Gastroesophageal sphincter (tissue), 4 donors: ENCODE measurements around the genes RUNX1 and CBR3.

DNA sequence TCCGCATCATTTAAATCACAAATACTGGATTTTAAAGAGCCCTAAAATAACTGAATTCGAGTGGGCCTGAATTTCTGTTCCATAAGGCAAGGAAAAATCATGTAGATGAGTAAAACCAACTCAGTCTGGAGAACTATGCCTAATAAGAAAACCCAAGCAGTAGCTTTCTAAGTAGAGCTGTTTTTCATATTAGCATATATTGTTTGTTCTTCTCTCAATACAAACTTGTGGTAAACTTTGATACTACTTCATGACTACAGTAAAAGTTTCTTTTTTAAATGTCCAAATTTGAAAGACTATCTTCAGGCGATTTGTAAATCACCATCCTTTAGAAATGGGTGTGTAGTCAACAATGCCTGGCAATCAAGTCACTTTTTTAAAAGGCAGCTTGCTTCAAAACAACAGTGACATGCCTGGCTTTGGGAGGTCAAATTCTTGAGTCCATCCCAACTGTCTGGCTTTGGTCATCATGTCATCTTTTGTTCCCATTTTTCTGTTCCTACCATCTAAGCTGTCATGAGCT lies 156.0 kb downstream of the CLIC6 start:
- PRO-cap = no peak
- RAMPAGE, long total RNA, 4 experiments = no peak in any of the 4 experiments

DNA sequence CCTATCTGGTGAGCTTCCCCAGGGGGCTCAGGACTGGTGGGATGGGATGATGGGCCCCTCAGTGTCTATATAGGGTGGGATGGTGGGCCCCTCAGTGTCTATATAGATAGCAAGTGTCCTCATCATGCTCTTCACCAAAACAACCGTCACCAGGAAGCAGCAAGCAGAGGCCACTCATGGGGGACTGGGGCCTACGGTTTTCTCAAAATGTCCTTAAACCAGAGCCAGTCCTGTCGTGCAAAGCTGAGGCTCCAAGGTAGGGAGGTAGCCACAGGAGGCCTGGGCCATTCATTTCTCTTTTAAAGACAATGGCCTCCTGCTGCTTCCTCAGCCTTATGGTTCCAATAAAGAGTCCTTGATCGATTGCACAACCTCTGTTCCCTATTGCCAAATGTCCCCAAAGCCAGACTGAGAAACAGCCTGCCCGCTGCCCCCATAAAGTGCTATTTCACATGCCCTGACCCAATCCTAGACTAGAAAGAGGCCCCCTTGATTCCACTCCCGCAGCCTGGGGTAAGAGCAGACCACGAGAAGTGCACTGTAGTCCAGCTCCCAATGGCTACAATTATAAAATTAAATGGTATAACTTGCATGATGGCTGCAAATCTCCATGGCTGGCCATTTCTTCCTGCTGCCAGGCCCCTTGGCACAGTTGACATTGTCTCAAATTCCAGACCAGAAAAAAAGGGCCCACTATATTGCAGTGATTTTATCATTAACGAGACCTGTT lies 166.7 kb downstream of the CLIC6 start:
- PRO-cap = no peak
- RAMPAGE, long total RNA, 4 experiments = no peak in any of the 4 experiments

- PRO-cap = no peak
- RAMPAGE, long total RNA, 4 experiments = no peak in any of the 4 experiments
Observed at GRCh38 chr21:34838908-34839740, 170.3 kb downstream of the CLIC6 start.

DNA sequence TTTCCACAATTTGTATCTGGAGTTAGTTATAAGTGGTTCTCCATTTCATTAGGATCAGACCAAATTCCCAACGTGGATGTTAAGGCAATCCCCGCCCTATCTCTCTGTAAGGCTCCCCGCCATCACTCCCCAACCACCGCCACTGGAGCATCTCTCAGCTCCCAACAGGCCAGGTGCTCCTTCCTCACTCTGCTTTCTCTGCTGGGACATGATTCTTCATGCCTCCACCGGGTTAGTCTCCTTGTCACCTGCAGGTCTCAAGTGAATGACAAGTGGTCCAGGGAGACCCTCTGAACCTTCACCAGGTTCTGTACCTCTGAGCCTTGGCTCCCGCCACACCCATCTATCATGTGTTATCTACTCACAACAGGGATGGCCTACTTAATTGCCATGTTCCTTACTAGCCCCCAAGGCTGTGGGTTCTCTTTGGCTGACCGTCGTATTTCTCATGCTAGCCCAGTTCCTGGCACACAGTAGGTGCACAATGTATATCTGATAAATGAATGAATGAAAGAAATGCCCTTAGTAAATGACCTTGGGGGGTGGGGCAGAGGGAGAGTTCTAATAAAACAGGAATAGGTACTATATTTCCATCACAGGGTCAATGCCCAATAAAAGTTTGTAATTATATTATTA lies 180.6 kb downstream of the RUNX1 start:
- PRO-cap = no peak
- RAMPAGE, long total RNA, 4 experiments = no peak in any of the 4 experiments

- PRO-cap = no peak
- RAMPAGE, long total RNA, 4 experiments = no peak in any of the 4 experiments
Observed at GRCh38 chr21:34876008-34877026, 172.8 kb downstream of the RUNX1 start.

DNA sequence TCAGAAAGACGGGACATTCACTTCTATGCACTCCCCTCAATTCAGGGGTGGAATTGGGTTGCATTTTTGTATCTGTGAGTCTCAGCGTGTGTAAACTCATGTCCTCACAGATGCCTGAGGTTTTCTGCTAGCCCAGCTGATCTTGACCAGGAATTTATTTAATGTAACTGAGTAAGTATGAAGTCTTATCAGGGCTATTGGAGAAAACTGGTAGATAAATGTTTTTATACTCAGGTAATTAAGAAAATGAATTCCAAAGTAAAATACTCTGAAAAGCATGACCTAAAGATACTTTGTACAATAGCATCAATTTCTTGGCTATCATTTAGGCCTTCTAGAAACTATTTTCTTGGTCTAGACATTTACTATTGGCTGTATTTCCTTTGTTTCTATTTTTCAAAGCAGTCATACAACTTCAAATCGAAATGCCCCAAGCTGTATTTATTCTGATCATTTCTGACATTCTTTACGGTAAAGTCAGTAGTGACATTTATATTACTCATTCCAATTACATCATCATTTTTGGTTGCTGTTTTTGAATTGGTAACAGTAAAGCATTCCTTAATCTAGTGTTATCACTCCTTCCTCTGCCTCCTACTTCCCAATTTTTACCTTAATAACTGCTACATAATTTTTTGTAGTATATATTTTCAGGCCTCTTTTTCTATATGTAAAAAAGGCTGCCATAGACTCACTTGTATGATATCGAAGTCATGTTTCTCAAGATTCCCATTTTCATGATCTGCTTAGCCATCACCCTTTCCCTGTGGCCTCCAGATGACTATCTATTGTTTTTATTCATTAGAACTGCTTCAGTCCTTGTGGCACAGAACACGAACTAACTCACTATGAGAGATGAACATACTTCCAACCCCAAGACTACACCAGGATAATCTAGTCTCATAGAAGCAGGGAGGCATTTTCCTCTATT lies 167.3 kb downstream of the RUNX1 start:
- PRO-cap = no peak
- RAMPAGE, long total RNA, 4 experiments = no peak in any of the 4 experiments

DNA sequence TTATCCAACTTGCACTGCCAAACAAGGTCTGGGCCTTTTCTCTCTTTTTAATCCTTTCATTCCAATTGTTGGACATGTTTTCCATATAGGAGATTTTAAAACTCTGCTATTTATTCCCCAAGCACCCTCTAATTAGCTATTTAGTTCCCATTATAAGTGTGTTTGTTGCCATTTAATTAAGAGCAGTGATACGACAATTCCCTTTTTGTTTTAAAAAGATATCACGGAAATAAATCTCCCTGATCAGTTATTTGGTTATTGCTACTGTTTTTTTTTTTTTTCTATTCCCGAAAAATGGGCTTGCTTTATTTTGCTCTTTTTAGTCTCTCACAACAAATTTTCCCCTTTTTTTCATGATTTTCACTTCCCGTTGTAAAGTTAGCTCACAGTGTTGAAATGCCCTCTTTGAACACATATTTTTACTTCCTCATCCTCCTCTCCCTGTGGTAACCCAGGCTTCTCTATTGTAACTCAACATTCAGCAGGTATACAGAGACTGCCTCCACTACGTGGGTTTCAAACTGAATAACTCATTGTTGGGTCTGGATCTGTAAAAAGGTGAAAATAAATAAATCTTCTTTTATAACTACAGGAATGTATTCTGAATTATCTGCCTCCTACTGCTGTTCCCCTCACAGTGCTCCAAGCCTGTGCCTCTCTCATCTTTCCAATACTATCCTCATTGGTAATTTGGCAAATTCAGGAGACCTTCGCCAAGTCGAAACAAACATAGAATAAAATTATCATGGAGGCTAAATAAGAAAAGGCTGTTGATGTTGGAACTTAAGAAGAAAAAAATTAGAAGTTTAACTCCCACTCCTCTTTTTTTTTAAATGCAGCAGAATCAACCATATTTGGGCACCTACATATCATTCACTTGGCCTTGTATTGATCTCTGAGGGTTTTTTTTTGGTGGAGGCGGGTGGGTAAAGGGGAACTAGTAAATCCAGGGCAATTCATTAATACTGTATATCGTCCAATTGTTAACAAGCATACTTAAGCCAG lies 166.4 kb downstream of the RUNX1 start:
- PRO-cap = no peak
- RAMPAGE, long total RNA, 4 experiments = no peak in any of the 4 experiments

- PRO-cap = no peak
- RAMPAGE, long total RNA, 4 experiments = no peak in any of the 4 experiments
Observed at GRCh38 chr21:34933872-34934587, 115.1 kb downstream of the RUNX1 start.

DNA sequence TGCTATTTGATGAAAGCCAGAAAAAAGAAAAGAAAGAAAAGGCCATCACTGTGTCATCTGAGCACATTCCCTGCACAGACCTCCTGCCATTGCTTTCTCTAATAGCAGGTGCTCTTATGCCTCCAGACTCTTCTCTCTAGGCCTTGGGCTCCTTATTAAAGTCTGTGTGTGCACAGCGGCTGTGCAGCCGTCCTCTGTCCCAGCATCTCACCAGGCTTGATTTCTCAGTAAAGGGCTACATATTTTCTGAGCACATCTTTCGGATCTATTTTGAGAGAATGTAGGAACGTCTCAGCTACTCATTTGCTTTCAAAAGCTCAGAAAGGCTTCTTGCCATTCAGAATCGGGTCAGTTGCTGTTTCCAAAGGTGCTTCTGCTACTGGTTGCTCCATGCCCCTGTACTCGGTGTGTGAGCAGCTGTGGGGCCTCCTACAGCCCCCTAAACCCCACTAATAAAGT lies 4.5 kb downstream of the RUNX1 start:
- PRO-cap = no peak
- RAMPAGE, long total RNA, 4 experiments = no peak in any of the 4 experiments

DNA sequence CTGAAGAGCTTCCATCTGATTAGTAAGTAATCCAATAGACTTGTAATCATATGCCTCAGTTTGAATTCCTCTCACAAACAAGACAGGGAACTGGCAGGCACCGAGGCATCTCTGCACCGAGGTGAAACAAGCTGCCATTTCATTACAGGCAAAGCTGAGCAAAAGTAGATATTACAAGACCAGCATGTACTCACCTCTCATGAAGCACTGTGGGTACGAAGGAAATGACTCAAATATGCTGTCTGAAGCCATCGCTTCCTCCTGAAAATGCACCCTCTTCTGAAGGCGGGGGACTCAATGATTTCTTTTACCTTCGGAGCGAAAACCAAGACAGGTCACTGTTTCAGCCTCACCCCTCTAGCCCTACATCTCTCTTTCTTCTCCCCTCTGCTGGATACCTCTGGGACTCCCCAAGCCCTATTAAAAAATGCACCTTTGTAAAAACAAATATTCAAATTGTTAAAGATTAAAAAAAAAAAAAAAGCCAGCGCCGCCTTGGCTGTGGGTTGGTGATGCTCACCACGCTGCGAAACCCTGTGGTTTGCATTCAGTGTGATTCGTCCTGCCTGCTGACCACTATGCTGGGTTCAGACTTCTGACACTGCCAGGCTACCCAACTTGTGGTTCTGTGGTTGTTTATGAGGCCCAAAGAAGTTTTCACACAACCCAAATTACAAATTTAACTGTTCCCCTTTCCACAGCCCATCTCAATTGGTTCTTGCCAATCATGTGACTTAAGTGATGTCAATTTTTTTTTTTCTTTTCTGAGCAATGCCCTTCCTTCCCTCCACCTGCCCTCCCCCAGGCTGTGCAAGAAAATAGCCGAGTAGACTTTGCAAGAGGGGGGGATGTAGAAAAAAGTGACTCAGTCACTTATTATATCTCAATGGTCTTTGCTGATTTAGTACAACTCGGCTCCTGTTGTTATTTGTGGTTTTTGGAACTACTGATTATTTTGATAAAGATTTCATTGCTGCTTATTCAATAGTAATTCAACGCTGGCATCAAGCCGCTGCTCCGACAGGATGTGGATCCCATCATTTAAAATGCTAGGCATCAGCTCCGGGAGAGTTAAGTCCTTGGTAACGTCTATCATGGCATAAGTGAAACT lies at the start of gene RUNX1:
Gene RUNX1 (minus strand): TSS at position 655 of the 1,111 bp plus-strand sequence.
- PRO-cap = unidirectional peak, minus-strand start at position 209 of the sequence; unidirectional peak, minus-strand start at position 580 of the sequence; unidirectional peak, minus-strand start at position 630 of the sequence
- RAMPAGE, long total RNA, 4 experiments = start-site peak on the minus strand in 1 of 4 experiments, centred at position 654 of the sequence, 18 reads per replicate

DNA sequence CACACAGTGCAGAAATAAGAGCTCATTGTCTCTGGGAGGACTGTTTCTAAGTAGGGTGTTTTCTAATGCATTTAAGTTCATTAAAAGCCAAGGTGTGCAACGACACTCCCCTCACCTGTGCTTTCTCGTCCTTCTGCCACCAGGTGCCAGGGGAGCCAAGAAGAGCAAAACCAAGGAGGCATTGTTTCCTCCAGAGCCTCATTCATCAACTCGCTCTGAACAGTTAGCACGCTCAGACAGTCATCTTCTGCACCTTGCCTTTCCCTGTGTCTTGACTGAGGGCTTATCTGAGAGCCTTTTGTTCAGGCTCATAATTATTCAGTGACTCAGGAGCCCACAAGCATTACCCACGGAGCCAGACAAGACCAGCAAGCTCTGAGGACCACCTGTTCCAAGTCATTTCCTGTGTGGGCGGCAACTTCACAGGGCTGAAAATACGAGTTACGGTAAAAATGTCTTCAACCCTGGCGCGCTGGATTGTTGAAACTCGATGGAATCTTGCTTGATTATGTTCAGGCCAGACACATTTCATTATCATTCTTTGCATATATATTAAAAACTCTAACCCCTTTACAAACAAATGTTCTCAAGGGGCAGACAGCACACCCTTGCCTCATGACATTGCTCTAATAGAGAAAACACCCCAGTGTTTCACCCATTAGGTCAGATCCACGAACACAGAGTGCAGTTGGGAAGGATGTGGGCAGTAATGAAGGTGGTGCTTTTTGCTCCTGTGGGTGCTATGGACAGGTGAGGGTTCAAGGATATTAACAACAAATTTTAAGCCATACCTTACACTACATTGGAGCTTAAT lies 89.7 kb upstream of the RUNX1 start:
- PRO-cap = no peak
- RAMPAGE, long total RNA, 4 experiments = no peak in any of the 4 experiments

DNA sequence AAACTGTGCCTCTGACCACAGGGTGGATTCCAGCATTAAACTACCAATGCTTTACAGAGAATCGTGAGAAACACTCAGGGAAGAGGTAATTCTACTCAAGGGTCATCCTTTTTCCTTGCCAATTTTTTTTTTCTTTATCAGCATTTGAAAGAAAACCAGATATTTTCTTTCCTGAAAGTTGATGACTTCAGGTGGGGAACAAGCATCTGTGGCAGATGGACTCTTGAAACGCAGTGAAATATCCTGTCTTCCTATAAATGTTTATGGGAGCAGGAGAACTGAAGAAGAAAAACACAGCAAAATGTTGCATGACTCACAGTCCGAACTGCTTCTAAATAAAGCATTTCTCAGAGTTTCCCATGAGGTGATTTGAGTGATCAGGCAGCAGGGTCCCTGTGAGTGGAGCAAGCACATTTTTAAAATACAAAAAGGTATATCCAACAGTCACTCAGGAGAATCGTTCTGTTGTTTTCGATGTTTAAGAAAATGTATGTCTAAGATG lies 154.2 kb upstream of the RUNX1 start:
- PRO-cap = no peak
- RAMPAGE, long total RNA, 4 experiments = no peak in any of the 4 experiments

DNA sequence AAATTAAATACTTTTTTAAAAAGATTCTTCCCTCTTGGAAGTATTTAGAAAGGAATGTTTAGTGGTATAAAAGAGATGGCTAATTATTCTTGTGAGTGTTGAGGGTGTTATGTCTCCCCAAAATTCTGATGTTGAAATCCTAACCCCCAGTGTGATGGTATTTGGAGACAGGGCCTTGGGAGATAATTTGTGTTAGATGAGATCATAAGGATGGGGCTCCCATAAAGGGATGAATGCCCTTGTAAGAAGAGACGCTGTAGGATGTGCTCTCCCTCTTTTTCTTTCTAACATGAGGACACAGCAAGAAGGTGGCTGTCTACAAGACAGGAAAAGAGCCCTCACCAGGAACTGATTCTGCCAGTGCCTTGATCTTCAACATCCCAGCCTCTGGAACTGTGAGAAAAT lies 308.3 kb upstream of the RUNX1 start:
- PRO-cap = no peak
- RAMPAGE, long total RNA, 4 experiments = no peak in any of the 4 experiments

DNA sequence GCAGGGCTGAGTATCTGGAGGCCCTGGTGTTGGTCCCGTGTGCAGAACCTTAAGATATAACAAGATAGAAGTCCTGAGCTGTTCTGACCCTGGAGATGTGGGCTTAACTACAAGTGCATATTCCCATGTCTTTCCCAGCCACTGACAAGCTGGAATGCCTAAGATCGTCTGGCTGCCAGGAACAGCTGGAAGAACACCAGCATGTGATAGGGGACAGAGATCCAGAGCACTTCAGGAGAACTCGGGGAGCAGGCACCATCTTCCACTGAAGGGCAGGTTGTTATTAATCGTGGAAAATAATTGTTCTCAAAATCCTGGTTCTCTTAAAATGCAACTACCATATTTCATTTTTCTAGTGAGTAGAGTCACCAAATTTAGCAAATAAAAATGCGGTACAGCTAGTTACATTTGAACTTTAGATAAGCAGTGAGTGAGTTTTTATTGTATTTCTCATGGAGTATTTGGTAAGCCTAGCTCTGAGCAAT lies 420.0 kb upstream of the RUNX1 start:
- PRO-cap = no peak
- RAMPAGE, long total RNA, 4 experiments = no peak in any of the 4 experiments

GRCh38 chr21:35508537-35509057 lies 459.5 kb upstream of the RUNX1 start:
- PRO-cap = unidirectional peak, minus-strand start at chr21:35508690
- RAMPAGE, long total RNA, 4 experiments = no peak in any of the 4 experiments

- PRO-cap = no peak
- RAMPAGE, long total RNA, 4 experiments = no peak in any of the 4 experiments
Observed at GRCh38 chr21:35528471-35529180, 479.5 kb upstream of the RUNX1 start.

DNA sequence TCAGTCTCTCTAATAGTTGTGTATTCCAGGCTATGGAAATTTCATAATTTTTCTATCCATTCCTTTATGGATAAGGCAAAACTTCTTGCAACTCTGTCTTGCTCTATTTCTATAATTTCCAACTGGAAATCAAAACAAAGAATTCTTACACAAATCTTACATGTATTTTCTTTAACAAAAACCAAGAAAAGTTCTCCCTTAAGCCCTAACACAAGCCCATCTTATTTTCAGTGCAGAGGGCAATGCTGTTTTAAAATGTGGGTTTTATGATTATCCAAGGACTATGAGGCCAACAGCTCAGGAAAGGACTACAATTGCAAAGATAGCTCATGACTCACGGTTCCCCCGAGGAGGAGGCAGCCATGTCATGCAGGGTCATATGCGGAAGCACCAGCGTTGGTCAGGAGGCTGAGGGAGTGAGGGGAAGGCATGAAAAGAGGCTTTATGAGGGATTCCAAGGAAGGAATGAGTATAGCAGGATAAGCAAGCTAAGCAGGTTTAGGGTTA lies 495.3 kb downstream of the SETD4 start:
- PRO-cap = no peak
- RAMPAGE, long total RNA, 4 experiments = no peak in any of the 4 experiments

- PRO-cap = no peak
- RAMPAGE, long total RNA, 4 experiments = no peak in any of the 4 experiments
Observed at GRCh38 chr21:35981650-35982000, 78.7 kb downstream of the SETD4 start.

DNA sequence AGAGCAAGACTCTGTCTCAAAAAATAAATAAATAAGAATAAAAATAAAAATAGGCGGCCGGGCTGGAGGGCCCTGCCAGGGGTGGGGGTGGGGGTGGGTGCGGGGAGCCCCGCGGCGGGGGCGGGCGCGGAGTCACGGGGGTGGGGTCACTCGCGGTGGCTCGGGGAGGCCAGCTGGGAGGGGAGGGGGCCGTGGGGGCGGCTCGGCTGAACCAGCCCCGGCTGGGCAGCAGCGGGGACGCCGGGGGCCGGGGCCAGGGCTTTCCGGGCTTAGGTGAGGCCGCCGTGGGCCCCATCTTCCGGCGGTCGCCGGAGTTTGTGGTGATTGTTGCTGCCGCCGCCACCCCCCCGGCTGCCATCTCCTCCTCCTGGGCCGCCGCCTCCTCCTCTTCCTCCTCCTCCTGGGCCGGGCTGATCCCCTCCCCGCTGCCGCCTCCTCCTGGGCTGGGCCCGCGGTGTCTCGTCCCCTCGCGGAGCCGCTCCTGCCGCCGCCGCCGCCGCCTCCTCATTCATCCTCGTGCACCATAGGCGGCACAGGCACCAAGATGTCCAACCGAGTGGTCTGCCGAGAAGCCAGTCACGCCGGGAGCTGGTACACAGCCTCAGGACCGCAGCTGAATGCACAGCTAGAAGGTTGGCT lies 4.8 kb upstream of the CBR3 start:
- PRO-cap = no peak
- RAMPAGE, long total RNA, 4 experiments = no peak in any of the 4 experiments

DNA sequence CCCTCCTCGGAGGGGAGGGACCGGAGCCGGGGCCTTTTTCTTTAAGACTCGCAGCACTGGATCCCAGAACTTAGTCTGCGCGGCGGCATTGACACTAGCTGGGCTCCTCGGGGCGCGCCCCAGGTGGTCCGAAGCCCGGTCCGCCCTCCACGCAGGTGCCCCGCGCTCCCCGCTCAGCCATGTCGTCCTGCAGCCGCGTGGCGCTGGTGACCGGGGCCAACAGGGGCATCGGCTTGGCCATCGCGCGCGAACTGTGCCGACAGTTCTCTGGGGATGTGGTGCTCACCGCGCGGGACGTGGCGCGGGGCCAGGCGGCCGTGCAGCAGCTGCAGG lies at the start of gene CBR3:
Gene CBR3 (plus strand): TSS at position 66 of the 333 bp plus-strand sequence.
- PRO-cap = bidirectional peak, plus-strand start at position 73 of the sequence, minus-strand start outside the sequence
- RAMPAGE, long total RNA, 4 experiments = start-site peak on the plus strand in 1 of 4 experiments, centred at position 70 of the sequence, 108 reads per replicate